ENCODE measurements around a stretch of chr20.

GRCh38 chr20:6768062-6768940 lies 815 bp downstream of the BMP2 start:
- PRO-cap, result no peak

GRCh38 chr20:7736221-7736734 lies 204.0 kb downstream of the HAO1 start:
- PRO-cap, result no peak

DNA sequence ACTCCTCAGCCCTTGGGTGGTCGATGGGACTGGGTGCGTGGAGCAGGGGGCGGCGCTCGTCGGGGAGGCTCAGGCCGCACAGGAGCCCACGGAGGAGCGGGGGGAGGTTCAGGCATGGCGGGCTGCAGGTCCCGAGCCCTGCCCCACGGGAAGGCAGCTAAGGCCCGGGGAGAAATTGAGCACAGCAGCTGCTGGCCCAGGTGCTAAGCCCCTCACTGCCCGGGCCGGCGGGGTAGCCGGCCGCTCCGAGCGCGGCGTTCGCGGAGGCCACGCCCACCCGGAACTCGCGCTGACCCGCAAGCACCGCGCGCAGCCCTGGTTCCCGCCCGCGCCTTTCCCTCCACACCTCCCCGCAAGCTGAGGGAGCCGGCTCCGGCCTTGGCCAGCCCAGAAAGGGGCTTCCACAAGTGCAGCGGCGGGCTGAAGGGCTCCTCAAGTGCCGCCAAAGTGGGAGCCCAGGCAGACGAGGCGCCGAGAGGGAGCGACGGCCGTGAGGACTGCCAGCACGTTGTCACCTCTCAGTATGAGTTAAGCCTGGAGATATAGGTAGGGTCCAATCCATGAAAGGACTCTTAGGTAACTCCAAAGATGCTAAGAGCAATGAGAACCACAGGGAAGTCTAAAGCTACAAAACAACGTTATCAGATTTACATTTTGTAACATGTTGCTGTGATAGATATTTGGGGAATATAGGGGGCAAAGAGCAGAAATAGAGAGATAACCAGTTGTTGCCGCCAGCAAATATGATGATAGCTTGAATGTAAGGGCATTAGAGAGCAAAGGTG lies 136.5 kb downstream of the HAO1 start:
- PRO-cap, result no peak

DNA sequence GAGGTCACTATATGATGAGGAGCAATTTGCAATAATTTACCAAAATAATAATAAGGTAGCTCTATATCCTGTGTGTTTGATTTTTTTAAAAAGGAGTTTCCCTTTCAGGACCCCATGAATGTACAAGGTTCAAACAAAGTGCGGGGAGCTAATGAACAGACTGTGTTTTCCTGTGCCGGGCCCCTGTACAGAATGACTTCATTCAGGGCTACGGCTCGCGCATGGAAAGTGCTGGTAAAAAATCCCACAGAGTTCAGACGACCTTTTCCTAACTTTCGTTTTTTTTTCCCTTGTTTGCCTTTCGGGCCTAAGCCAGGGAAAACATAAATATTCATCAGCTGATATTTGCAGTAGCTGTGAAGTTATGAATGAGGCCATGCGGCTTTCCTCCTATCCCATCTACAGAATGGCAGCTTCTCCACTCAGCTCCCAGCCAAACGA lies 74.0 kb downstream of the HAO1 start:
- PRO-cap, result no peak

DNA sequence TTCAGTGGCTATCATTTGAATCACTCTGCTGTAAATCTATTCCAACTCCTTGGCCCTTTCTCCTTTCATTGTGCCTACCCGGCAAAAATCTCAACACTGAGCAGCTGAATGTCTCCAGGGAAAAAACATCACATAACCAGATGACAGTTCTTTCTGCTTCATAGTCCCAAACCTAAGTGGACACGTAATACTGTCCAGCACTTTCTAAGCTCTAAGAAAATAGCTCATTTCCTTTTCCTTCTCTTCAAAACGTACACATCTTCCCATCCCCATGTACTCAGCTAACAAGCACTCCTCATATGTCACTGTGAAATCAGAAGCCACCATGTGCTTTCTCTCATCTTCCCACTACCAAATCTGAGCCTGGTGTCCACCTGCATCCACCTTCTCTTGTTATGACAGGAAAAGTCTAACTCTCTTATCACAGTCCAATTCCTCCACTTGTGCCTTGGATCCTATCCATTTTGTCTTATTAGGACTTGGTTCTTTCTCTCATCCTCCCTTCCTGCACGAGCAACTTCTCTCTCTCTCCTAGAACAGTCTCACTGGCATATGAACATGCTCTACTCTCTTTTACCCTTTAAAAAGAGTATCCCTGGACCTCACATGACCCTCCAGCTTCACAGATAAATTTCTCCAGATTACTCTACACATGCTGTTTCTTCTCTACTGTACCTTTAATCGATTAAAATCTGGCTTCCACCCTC lies 23.2 kb downstream of the TMX4 start:
- PRO-cap, result no peak

DNA sequence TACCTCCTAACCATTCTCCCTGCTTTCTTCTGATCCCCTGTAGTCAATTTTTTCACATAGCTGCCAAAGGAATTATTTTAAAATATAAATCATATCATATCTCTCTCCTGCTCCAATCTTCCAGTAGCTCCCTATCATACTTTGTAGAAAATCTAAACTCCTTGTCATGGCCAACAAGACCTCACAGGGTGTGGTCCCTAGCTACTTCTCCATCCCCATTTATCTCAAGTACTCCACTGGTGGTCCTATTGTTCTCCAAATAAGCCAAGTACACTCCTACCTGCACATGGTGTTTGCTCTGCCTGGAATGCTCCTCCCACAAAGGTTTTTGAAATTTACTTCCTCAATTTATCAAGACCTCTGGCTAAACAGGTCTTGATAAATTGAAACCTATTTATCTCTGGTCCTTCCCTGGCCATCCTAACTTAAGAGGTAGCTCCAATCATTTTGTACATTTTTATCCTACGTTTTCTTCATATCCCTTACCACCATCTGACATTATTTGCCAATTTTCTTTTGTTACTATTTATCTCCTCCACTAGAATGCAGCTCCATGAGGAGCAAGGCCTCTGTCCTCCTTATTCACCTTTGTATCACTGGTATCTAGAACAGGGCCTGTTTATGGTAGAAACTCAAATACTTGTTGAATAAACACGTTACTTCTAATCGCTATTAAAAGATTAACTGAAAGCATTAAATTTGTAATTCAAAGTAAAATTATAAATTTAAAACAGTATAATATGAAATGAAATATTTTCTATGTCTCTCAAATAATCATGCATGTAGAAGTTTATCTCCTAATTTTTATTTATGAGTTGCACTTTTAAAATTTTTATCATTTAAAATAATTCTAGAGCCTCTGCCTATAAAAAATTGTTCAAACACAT lies 11.9 kb downstream of the TMX4 start:
- PRO-cap, result no peak

GRCh38 chr20:9233994-9234627 lies 165.2 kb downstream of the PLCB4 start:
- PRO-cap, result no peak

- PRO-cap, result no peak
These were observed 206.8 kb upstream of the LAMP5 start for GRCh38 chr20:9307552-9307994.

DNA sequence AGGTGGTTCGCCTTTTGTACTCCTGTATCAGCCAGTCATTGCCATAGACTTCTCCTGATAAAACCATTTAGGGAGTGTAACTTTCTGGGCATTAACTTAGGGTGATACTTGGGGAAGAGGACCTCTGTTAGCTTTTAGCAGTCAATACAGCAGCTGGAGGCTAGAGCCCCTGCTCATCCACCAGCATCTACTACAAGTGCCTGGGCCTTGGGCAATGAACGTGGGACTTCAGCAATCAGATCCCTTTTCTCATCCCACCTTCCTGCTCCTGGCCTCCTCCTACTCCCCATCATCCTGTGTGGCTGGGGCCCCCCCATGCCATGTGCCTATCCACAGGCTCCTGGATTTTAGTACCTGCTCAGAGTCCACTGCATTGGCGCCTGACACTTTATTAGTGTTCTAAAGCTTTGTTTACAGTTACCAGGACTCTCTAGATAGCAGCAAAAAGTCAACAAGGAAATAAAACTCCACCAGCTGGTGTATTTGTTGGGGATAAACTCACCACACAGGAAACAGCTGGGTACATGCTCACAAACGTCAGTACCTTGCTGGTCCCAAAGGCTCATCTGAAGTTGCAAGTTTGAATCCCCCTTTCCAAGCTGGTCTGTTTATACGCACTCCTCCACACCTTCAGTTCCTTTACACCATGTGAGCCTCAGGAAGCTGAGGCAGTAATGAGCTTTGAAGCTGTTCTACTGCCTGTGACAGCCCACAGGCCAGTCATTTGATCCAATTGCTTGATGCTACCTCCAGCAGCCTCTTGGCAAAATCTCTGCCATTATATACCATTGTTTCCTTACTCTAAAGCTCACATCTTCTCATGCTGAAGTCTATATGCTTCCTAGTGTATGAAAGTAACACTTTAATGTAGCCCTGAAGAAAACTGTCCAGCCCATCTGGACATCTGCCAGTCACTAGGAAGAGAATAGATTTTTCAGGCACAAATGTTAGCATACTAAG lies 76.4 kb downstream of the ANKEF1 start:
- PRO-cap, result unidirectional peak, minus-strand start at position 409 of the sequence

DNA sequence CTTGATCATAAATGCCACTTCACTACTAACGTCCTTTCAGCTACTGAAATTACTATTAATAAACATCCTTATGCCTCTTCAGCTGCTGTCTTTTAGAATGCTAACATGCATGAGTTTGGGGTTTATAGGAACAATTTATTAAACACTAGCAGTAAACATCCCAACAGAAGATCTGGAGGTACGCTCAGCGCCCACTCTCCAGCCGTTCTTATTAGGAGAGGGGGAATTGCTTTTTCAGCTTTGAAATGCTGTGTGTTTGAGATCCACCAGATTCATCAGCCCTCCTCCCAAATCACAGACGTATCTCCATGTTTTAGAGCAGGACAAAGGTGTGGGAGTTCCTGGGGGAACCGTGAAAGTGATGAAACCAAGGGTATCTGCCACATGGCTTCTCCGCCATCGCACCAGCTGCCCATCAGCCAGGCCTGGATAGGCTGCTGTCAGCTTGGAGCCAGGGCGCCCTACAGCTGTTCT lies 52.6 kb downstream of the SNAP25 start:
- PRO-cap, result no peak

- PRO-cap, result no peak
These were observed 31.0 kb downstream of the SLX4IP start for GRCh38 chr20:10465873-10466788.

DNA sequence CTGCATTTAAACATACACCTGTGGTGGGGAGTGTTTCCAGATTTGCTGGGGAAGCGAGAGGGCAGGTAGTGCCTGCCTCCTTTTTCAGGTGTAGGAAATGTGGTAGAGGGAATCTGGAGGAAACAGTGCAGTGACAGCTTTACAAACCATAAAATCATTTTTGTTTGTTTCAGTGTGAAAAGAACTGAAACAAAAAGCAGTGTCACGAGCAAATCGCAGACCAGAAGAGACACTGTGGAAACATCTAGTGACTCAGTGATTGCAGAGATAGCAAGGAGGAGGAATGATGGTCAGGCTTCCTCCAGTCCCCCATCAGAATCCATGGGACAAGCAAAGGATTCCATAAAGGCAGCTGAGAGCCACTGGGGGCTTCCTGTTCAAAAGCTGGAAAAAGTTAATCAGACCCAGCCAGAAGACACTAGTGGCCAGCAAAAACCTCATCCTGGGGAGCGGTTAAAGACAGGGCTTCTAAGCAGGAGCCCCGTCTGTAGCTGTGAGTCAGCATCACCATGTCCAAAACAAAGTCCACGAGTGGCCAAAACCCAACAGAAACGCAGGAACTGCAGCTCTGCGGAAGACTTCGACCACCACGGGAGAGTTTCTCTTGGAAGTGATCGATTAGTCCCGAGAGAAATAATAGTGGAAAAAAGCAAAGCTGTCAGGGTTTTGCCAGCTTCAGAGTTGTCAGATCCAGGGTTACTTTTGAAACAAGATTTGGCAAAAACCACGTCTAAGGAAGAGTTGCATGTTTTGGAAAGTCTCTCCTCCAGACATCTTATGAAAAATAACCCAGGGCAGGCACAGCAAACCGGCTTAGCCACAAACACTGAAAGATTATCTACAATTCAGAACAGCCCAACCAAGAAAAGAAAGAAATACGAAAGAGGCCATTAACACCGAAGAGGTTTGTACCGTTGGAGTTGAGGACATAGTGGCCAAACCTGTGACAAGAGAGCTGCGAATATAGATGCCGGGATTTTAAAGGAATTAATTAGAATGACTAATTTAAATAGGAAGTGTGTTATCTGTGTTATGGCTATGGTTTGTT lies 51.0 kb downstream of the JAG1 start:
- PRO-cap, result no peak

- PRO-cap, result no peak
These were observed 132.0 kb upstream of the JAG1 start for GRCh38 chr20:10805781-10806293.

GRCh38 chr20:11108025-11108499 lies 434.3 kb upstream of the JAG1 start:
- PRO-cap, result no peak

DNA sequence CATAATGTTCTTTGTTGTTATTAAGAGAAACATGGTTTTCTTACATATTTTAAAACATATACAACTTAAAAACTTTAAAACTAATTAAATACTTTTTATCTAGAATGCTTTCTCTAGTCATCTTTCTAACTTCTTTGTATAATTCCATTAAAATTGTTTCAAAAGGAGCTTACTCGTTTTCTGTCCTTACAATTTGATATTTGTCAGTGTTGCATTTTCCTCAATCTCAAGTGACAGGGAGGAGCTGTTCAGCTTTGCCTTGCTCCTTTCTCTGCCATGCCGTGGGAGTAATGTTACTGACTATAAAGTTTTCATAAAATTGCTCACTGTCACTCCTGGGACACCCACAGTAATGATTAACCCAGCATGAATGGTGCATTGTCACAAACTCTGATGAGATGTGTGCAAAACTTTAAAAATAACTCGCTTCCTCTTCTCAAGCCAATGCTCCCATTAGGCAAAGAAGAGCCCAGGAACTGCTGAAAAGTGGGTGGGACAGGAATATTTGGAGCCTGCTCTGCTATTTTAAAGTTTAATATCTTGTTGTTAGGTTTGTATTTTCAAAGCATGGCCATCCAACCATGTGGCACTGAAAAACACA lies 259.9 kb downstream of the BTBD3 start:
- PRO-cap, result no peak

- PRO-cap, result no peak
These were observed 246.1 kb upstream of the SPTLC3 start for GRCh38 chr20:12762763-12763076.

DNA sequence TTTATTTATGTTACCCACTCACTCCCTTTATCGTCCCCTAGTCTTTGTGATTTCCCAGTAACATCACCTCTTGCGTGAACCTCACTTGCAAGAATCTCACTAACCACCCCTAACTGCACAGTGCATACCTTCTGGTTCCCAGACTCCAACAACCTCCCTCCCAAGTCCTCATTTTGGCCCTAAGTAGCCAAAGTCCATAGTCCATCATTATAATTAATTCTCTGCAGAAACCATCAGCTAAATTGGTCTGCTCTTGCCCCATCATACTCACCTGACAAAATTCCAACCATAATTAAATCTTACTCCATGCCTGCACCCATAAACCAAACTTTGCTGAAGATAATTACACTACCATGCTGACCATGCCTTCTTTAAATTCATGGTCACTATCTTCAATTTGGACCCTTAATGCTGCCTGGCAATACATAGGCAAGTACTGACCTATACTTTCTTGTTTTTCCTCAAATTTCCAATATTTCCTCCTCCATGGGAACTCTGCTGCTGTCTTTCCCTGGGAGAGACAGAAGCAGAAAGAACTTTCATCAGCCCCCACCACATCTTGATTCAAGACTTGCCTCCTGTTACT lies 179.4 kb downstream of the TASP1 start:
- PRO-cap, result no peak

DNA sequence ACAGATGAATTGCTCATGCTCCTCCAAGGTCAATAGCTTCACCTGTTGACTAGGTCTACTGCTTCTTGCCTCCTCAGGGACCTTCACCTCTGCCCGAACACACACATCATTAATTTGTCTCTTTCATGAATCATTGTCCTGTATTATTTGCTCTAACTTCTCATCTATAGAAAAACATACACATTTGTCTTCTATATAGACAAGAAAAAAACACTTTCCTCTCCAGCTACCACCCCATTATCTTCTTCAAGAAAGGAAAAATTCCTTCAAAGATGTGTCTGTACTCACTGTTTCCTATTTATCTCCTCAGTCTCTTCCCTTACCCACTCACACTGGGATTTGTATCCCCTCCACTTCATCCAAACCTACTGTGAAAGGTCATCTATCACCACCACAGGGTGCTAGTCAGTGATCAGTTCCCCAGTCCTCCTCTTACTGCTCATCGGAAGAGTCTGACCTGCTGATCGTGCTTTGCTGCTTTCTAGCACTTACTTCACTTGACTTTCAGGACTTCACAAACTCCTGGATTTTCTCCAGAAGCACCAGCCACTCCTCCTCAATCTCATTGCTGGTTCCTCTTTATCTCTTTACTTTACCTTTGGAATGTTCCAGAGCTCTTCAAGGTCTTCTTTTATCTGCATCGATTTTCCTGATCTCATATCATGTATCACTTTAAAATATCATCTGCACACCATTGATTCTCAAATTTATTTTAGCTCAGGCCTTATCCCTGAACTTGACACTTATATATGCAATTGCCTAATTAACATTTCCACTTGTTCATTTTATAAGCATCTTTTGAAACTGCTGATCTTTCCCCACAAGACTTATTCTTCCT lies 178.7 kb downstream of the TASP1 start:
- PRO-cap, result no peak

- PRO-cap, result no peak
These were observed 30.5 kb downstream of the ESF1 start for GRCh38 chr20:13754121-13754702.

DNA sequence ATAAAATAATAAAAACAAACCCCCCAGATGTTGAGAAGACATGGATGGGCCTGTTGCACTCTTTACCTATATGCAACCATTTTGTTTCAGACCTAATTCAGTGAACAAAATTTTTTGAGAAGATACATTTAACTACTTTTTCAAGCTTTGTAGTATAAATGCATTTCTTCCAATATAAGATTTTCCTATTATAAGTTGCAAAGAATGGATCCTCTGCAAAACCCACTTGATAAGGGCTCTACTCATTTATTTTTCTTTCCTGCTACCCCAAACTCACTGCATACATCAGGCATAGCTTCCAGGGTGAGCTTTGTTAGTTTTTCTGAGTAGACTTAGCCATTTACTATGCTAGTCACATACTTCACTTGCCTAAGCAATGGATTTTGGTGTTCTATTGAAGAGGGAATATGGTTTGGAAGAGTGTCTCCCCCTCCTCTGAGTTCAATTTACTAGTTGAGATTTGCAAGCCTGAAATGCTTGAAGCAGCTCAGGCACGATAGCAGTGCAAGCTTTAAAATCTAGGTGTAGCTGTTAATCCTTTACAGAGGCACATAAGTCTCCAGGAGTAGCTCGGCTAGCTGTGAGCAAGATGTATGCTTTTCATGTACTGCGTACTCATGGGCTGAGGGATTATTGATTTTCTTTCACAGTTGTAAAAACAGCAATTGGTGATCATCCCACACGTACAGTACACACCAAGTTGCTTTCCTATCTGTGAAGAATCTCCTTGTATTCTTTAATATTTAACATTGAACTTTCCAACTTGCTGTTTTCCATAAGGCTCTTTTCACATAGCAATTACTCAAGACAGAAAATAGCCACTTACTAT lies 841 bp downstream of the FLRT3 start:
- PRO-cap, result no peak

All from NALM6 (cell line).